LNCaP clone FGC (cell line): Measurements from ENCODE around the genes WASHC2C, TIMM23 and ANXA8L1.

DNA sequence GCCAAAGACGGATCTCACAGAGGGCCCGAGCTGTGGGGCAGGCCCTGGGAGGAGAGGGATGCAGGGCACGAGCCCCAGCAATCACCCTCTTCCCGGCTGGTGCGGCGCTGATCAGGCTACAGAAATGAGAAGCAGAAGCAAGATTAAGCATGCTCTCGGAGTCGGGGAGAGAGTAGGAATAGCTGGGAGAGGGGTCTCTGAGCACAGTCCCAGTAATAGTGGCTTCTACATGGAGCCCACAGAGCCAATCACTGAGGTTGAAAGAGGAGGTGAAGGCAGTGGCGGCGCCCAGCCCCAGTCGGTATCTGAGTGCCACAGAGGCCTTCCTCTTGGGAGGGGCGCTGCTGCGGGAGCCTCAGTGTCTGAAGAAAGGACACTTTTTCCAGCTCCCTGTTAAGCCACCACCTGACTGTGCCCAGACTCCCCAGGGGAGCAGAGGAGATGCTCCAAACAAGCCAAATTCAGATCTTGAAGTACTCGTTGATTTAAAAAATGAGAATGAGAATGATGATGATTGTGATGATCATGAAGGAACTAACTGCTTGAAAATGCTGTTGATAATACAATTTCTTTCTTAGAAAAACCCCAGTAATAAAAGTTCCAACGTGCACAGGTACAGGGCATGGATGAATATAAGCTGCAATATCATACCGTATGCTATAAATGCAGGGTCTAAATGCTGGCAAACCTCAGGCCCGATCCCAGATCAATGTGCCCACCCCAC, 6.9 kb downstream of the CXCL12 start:
- RRBS, 2 experiments: no CpG with 5 or more reads among the region's 17 CpGs

DNA sequence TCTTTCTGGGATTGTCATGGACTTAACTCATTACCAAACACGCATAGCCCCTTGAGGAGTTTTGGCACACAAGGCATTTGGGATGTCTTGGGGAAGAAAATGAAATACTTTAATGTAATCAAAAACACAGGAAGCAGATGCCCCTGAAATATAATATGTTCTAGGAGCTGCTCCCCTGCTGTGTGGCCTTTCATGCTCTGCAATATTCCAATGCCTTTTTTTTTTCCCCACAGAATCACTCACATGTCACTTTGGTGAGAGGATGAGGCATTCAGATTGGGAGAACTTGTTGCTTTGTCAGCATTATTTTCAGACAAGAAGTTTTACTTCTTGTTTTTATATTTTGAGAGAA, 53.2 kb upstream of the CXCL12 start:
- RRBS, 2 experiments: no CpG with 5 or more reads among the region's 1 CpG

DNA sequence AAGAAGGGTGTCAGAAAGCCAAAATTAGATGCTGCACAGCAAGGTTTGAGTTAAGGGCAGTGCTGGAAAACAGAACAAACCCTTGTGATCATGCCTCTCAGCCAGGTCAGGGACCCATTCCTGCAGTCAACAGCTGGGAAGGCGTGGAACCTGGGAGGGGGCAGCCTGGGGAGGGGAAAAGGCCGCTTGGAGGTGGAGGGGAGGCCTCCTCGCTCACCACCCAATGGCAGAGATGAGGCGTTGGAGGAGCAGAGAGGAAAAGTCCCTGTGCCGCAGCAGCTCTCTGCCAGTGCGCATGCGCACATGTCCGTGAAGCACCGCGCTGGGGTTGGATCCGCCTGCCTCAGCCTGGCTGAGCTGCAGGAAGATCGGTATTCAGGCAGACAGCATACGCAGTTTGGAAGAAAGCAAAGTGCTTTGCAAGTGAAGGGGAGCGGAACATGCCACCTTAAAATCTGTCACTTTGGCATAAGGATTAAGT, 32.5 kb upstream of the TMEM72 start:
- RRBS, 2 experiments: no CpG with 5 or more reads among the region's 14 CpGs

DNA sequence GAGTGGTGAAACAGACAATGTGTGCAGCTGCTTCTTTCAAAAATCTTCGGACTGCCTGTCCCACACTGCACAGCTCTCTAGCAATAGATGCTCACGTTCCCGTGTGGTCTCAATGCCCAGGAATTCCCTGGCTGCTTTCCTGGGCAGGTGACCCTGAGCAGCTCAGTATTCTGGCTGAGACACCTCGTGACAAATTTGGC, 28.9 kb upstream of the TMEM72 start:
- RRBS, 2 experiments: no CpG with 5 or more reads among the region's 4 CpGs

- RRBS, 2 experiments: no CpG with 5 or more reads among the region's 5 CpGs
These were observed 2.1 kb upstream of the RASSF4 start for GRCh38 chr10:44957442-44957956.

DNA sequence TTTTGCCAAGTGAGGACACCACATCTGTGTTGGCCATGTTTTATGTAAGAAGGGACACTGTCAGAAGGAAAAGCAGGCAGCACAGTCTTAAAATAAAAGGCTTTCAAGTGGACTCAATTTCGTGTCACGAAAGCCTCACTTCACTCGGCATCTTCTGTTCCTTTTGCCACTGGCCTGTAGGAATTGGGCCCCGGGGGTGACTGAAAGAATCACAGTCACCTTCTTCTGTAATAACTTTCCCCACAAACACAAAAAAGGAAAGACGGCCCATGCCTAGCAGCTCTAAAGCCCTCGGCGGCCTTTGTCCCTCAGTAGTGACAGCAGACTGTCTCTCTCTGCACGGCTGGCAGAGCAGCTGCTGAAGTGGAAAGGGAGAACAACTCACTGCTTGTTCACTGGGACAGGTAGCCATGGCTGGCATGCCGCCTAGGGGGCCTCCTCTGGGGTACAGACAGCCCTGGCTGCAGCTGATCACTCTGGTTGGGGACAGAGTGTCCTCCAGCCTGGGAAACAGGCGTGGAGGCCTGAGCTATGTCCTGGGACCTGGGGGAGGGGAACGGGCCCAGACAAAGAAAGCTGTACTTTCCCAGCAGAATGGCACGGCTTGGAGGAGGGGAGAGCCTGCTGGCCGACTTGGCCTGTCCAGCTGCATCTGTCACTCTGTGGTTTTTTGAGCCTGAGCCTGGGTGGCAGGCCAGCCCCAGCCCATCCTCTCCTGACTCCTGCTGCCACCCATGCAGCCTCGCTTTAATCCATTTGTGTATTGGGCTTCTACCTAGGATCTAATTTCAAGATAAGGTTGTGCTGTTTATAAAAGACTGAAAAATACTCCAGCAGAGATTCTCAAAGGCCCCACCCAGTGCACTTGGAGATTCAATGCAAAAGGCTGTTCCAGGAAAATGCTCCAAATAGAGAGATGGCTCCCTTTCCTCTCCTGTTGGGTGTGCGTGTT, 4.5 kb downstream of the RASSF4 start:
- RRBS, 2 experiments: no CpG with 5 or more reads among the region's 15 CpGs

GRCh38 chr10:44989831-44990680, 10.7 kb upstream of the ZNF22 start:
- RRBS, 2 experiments: no CpG with 5 or more reads among the region's 16 CpGs

DNA sequence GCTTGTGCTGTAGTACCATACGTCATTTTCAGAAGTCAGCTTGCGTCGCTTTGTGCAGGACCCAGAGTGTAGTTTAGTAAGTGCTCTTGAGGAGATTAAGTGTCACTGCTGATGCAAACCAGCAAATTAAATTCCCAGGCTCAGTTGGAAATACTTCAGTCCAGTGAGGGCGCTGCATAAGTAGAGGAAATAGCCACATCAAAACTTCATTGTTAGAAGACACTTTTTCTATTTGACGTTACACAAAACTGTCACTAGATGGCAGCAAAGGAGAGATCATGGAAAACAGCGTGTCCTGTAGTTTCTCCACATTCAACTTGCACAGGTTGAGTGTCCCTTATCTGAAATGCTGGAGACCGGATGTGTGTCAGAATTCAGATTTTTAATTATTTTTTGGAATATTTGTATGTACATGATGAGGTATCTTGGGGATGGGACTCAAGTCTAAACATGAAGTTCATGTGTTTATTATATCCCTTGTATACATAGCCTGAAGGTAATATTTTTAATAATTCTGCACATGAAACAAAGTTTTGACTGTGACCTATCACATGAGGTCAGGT, 7.9 kb downstream of the ZNF22 start:
- RRBS, 2 experiments: no CpG with 5 or more reads among the region's 7 CpGs

DNA sequence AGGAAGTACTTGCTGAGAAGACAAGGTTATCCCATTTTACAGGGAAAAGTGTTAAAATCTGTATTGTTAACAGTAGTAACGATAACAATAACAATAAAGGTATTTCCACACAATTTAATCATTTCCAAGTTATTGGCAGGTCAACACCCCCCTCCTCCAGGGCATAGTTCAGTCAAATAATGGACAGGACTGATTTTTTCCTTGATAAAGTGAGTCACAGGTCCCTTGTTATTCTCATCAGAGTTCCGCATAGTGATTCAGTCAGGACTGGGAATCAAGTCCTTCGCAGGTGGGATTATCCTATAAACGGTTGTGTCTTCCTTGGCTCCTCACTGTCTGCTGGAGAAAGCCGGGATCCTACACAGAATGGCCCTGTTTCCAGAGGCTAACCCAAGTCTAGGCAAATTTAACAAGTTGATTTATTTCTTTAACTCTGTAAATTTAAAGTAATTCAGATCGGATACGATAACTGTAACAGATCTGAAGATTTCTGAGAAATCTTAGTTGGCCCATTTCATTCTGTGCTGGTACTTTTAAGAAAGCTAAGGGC, 2.6 kb downstream of the ALOX5 start:
- RRBS, 2 experiments: no CpG with 5 or more reads among the region's 7 CpGs

- RRBS, 2 experiments: no CpG with 5 or more reads among the region's 16 CpGs
These were observed 71.4 kb downstream of the ALOX5 start for GRCh38 chr10:45445302-45445974.

DNA sequence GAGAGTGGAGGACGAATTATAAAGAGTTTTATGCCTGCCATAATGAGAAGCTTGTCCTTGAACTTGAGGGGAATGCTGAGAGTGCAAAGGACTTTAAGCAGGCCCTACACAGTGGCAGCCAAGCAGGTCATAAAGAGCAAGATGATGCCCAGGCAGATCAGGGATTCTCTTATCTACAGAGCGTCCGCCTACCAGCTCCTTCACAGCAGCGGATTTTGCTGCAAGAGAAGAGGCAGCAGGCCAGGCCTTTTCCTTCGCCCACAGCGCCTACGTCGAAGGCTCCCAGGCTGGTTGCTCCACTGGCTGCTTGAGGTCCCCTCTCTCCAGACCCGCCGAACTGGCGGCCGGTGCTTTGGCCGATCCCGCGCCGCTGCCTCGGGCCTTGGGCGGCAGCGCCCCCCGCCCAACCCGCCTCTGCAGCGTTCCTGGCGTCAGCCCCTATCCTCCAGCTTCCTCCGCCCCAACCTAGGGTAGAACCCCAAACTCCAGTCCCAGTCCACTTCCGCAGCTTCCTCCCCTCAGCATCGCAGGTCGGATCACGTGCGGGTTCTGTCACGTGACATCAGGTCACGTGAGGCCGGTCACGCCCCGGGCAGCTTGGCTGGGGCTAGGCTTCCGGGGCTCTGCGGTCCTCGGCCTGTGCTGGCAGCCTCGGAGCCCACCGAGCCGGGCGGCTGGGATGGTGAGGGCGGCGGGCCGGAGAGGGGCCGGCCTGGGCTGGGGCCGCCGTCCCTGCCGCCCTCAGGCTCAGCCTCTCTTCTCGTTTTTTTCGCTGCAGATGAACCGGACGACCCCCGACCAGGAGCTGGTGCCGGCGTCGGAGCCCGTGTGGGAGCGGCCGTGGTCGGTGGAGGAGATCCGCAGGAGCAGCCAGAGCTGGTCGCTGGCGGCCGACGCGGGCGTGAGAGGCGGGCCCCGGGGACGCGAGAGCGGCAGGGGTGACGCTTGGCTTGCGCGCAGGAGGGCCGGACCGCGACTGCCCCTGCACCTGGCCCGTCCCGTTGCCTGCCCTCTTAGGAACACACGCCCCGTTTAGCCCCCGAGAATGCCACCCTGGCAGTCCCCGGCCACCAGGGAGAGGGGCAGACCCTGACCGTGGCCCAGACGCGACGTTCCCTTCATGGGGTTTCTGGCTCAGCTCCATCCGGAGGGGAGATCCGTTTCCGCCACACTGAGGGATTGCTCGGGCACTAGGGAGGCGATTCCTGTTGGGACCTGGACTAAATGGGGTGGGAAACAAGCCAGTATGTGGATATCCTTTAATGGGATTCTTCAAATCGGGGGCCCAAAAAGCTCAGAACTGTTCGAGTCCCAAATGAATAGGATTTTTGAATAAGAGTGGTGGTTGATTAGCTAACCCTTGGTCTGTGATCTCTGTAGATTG, at the start of gene WASHC2C:
Gene WASHC2C (plus strand): TSS at position 628 of the 1,384 bp plus-strand sequence.
- RRBS, 2 experiments: 0 to under 1% methylated on average over 7 of the region's 95 CpGs

GRCh38 chr10:45972190-45973194, at the start of gene TIMM23:
TSS of gene TIMM23 (plus strand) at chr10:45972489.
- RRBS, 2 experiments: no CpG with 5 or more reads among the region's 63 CpGs

DNA sequence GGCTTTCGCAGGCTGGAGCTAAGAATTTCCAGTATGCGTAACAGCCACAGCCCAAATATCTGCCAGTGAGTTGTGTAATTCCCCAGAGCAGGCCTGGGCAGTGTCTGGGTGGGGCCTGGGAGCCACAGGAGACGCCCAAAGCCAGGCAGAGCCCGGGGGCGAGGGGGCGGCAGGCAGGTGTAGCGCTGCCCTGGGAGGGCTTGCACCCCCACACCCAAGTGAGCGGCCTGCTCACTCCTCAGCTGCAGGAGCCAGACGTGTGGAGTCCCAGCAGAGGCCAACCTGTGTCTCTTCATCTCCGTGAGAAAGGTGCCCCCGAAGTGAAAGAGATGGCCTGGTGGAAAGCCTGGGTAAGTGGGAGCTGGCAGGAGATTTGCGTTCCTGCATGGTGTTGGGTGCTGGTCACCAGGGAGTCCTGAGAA, at the start of gene ANXA8L1:
Gene ANXA8L1 (plus strand): TSS at position 254 of the 422 bp plus-strand sequence.
- RRBS, 2 experiments: no CpG with 5 or more reads among the region's 12 CpGs

DNA sequence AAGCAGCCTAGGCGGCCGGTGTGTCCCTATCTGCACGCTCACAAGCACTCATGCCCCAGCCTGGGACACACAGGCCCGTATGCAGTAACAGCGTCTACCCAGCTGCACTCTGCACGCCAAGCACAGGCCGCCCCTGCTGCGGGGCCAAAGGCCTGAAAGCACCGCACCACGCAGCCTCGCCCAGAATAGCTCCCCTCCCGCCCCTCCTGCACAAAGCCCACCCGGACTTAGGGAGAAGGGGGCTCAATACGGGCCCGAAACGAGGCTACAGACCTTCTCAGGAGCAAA, 733 bp downstream of the GPRIN2 start:
- RRBS, 2 experiments: 24 to 27% methylated on average over 3 of the region's 16 CpGs

DNA sequence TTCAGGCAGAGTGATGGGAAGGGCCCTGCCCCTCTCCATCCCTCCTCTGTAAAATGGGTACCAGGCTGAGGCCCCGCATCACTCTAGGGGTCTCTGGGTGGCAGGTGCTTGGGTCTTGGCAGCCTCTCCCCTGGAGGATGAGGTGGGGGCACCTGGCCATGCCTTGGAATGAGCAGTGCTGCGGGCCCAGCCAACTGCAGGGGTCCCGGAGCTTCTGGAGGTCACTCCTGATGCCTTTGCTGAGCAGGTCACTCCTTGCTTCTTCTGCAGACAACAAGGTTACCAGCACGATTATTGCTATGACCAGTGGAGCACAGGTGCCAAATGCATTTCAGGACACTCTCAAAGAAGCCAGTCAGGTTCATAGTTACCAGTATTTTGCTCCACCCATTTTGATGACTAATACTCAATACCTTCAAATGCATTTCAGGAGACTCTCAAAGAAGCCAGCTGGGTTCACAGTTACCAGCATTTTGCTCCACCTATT, 22.5 kb upstream of the ZNF488 start:
- RRBS, 2 experiments: no CpG with 5 or more reads among the region's 4 CpGs

DNA sequence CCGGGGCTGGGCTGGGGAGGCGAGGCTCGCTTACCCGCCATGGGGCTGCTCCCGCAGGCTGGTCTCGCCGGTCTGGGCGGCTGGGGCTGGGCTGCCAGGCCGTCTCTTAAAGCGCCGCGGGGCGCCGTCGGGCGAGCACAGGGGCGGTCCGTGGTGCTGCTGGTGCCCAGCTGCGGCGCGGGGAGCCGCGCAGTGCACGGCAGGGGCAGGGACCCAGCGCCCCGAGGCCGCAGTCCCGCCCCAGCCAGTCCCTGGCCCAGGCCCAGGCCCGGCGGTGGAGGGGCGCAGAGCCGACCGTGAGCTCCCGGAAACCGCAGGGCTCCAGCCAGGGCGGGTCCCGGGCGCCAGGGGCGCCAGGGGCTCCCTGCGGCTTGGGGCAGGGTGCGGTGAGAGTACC, 794 bp downstream of the SYT15B start:
- RRBS, 2 experiments: no CpG with 5 or more reads among the region's 41 CpGs

- RRBS, 2 experiments: no CpG with 5 or more reads among the region's 30 CpGs
These were observed 134.2 kb downstream of the FRMPD2 start for GRCh38 chr10:48140287-48140613.

DNA sequence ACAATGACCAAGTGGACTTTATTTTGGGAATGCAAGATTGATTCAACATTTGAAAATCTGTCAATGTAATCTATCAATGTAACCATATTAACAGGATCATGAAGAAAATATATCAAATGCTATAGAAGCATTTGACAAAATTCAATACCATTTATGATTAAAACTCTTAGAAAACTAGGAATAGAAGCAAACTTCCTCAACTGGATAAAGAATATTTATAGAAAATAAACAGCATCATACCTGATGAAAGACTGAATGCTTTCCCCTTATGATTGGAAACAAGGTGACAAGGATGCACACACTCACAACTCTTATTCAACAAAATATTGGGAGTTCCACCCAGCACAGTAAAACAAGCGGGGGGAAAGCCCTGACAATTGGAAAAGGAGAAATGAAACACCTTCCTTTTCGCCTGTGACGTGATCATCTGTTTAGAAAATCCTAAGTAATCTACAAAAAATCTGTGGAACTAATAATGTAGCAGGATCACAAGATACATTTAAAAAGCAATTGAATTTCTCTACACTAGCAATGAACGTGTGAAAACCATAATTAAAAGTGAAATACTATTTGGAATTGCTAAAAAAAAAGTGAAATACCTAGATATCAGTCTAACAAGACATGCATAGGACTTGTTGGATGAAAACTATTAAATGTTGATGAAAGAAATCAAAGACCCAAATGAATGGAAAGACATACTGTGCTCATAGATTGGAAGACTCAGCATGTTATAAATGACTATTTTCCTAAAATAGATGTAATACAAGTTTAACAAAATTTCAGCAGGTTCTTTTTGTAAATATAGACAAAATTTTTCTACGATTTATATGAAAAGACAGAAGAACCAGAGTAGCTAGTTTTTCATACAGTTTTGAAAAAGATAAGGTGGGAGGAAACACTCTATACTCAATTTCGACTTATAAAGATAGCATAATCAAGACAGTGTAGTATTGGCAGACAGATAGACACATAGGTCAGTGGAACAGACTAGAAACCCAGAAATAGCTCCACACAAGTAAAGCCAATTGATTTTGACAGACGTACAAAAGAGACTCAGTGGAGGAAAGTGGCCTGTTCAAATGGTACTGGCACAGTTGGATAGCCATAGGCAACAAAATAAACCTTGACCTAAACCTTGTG, 46.3 kb downstream of the MAPK8 start:
- RRBS, 2 experiments: no CpG with 5 or more reads among the region's 7 CpGs

DNA sequence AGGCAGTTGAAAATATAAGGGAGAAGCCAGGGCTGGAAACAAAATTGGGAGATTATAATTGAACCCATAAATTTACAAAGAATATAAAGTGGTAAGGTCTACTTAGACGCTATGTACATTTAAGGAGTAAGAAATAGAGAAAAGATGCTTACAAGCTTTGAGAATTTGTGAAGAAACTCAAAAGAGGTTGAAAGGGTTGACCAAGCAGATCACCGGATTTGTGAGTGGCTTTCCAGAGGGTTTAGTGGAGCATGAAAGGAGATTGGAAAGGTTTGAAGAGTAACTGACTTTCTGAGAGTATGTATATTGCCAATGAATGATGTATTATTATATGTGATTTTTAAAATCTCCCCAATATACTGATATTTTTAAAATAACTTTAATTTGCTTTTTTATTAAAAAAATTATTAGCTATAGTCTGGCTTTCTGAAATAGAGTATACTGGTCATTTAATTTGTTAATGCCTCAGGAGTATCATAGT, 64.4 kb downstream of the MAPK8 start:
- RRBS, 2 experiments: no CpG with 5 or more reads among the region's 2 CpGs

DNA sequence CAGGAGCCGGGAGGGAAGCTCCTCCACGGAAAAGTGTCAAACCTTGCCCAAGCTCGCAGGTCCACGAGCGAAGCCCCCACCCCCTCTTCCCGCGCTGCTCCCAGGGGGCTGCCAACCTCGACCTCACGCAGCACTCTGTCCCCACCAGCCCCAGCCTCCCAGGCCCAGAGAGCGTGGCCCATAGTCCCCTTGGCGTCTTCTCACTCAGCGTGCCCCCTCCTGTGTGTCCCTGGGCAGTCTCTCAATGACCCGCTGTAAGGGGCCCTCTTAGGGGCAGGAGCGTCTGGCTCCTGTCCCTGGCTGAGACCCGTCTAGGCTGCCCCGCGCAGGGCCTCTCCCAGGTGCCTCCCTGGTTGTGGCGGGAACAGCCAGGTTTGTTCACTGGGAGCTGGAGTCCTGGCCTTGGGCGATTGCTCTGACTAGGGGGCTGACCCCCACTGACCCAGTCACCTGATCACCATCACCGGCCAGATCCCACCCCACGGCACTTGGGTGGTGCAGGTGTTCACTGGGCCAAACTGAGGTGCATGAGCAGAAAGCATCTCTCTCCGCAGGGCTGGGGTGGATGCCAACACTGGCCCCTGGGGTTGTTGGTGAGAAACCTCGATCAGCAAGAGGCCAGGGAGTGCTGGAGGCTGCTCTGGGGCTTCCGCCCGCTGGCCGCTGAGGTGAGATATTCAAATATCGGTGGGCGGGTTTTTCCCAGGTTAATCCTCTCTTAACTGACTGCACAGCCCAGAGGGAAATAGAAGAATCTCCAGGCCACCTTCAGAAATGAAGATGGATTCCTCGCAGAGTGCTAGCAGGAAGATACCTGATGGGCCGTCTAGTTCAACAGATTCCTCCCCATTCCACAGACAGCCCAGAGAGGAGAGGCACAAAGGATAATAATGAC, 12.6 kb upstream of the WDFY4 start:
- RRBS, 2 experiments: no CpG with 5 or more reads among the region's 30 CpGs